OVCAR3 (cell line): ENCODE data around the gene CUL2.

- RRBS, result no CpG with 5 or more reads among the region's 7 CpGs
These were observed 142.3 kb downstream of the NRP1 start for GRCh38 chr10:33192123-33192567.

DNA sequence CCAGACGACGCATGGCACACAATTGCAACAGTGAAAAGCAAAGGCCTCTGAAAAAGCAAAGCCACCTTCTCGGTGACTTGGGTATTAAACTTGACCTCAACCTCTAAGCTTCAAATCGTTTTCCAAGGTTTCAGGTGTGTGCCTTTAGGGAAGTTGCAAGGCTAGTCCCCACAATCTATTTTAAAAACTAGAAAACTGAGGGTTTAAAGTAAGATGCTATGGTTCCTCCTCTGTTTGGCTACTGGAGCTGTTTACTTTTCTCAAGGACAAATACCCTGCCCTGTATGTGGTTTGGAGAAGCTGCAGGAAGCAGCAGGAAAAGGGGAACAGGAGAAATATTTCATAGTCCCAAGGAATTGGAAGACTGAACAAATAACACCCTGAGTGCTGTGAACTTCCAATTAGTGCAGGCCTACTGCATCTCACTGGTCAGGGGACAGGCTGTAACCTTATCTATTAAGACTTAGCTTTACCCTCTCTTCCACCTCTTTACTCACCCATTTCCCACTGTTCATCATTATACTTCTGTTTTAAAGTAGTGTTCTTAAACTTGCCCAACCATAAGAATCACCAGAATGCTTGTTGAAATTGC is 135.8 kb downstream of the NRP1 start:
- RRBS, result no CpG with 5 or more reads among the region's 4 CpGs

GRCh38 chr10:33248598-33249149 is 85.8 kb downstream of the NRP1 start:
- RRBS, result no CpG with 5 or more reads among the region's 1 CpG

GRCh38 chr10:33258831-33259567 is 75.5 kb downstream of the NRP1 start:
- RRBS, result no CpG with 5 or more reads among the region's 16 CpGs

- RRBS, result no CpG with 5 or more reads among the region's 3 CpGs
These were observed 498.1 kb downstream of the PARD3 start for GRCh38 chr10:34316932-34317468.

GRCh38 chr10:34758210-34758717 is 56.8 kb downstream of the PARD3 start:
- RRBS, result no CpG with 5 or more reads among the region's 1 CpG

DNA sequence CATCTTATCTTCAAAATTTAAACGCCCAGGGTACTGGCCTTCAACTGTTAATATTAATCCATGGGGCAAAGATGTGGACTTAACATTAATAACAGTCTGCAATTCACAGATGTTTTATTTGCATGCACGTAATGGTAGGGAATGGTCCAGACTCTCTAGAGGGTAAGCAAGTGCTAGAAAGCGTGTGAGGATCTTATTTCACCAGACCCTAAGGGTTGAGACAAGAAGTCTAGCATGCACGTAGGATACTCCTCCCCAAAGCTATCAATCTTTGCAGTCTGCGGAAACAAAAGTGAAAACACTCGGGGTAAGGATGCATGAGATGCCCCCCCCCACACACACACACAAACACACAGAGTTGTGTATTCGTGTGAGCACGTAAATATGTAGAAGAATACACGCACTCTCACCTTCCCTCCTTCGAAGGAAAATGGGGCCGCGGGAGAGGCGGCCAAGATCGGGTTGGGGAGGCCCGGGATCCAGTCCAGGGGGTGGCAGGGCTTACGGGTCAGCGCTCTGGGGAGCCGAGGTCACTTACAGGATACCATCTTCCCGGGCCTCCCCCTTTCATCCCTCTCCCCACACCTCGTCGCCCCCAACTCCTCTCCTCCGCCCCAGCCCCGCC is 543 bp downstream of the CUL2 start:
- RRBS, result 7% methylated on average over 6 of the region's 23 CpGs

DNA sequence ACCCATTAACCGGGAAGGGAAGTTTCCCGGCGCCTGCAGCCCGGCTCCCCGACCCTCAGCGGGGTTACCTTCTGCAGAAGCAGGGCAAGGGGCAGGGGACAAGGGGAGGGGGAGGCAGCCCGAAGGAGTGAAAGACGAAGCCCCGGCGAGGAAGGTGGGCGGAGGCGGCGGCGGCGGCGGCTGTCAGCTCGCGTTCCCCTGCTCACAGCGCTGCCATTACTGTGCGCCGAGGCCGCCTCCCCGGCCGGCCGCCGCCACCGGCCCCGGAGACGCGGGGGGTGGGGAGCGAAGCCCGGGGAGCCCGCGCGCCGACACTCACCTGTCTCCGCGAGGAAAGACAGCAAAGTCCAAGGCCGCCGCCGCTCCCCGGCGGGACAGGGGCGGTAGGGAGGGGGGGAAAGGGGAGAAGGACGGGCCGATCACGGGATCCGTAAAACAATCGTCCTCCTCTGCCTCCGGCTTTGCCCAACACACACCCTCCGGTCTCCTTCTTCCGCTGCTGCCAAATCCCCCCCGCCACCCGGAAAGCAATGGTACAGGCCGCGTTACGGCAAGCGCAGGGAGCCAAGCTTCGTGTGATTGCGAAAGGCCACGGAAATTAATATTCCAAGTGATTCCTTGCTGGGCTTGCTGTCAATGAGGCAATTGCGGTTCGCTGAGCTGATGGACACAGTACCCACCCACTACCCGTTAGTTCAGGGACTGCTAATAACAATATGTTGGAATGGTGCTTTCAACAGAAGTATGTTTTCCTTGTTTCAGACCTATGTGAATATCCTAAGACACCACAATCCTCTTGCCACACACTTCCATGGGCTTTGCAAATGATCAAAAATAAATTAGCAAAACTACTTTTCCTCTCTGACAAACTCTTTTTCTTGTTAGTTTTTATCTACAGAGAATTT is at the start of gene CUL2:
CUL2 (minus strand) TSS at position 231 of the 905 bp plus-strand sequence.
- RRBS, result 3% methylated on average over 38 of the region's 64 CpGs

DNA sequence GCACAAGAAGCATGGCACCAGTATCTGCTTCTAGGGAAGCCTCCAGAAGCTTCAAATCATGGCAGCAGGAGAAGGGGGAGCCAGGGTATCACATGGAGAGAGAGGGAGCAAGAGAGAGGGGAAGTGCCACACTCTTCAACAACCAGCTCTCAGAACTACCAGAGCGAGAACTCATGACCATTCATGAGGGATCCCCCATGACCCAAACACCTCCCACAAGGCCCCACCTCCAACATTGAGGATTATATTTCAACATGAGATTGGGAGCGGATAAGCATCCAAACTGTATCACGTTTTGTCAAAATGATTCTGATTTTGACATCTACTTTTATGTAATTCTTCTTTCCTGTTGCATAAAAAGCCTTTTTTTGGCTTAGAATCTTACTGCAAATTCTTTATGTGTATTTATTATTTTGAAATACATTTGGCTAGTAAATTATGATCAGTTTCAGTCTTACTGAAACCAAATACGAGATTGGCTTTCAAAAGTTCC is 38.6 kb downstream of the CREM start:
- RRBS, result no CpG with 5 or more reads among the region's 4 CpGs

DNA sequence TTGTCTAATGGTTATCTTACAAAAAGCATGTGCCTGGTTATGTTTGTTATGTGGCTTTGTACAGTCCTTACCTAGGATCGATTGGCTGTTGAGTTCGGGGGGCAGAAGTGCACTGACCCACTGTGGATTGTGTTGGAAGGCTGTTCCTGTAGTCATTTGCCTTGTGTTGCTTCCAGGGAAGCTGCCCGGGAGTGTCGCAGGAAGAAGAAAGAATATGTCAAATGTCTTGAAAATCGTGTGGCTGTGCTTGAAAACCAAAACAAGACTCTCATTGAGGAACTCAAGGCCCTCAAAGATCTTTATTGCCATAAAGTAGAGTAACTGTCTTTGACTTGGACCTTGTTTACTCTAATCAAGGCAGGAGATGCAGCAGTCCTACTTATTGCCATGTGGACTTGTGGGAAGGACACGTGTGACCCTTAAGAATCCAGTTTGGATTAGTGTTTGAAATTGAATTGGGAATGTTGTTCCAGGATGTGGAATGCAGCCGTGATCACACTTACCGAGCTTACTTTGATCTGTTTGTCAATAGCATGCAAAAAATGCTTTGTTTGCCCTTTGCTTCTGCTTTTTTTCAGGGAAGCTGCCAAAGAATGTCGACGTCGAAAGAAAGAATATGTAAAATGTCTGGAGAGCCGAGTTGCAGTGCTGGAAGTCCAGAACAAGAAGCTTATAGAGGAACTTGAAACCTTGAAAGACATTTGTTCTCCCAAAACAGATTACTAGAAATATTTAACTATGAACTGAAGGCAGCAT is 84.6 kb downstream of the CREM start:
- RRBS, result no CpG with 5 or more reads among the region's 12 CpGs

DNA sequence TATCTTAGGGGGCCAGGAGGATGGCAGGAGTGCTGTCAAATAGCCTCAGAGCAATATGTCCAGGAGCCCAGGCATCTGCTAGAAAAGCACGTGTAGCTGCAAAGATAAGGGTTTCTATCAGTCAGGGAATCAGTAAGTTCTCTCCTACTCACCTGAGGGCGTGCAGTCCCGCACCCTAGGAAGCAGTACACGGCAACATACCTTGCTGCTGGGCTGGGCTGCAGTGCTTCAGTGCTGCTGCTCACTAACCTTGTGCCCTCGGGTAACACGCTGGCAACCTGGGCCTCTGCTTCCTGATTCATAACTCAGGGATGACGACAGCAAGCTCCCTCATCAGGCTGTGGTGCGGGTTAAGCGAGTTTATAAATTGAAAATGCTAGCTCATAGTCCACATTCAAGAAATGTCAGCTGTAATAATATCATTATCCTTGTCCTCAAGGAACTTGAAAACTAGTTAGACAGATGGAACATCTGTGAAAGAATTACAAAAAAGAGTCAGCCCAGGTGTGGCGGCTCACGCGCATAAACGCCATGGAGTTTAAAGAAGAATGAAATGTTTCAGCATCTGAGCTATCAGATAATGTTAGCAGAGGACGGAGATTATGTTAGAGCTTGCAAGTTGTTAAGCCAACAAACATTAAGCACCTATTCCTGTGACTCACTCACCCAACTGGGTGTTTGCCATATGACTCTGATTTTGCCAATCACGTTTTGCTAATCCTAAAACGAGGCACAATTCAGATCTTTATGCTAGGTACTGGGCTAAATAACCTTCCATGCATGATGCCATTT is 29.3 kb upstream of the CCNY start:
- RRBS, result no CpG with 5 or more reads among the region's 16 CpGs

GRCh38 chr10:35449237-35450096 is 113.2 kb downstream of the CCNY start:
- RRBS, result no CpG with 5 or more reads among the region's 14 CpGs

DNA sequence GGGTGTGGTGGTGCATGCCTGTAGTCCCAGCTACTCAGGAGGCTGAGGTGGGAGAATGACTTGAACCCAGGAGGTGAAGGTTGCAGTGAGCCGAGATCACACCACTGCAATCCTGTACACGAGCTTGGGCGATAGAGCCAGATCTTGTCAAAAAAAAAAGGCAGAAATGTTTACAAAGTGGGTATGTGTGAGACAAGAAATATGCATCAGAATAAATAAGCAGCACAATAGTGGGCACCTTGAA is 658.7 kb upstream of the FZD8 start:
- RRBS, result no CpG with 5 or more reads among the region's 3 CpGs

- RRBS, result no CpG with 5 or more reads among the region's 2 CpGs
These were observed 119.0 kb downstream of the ANKRD30A start for GRCh38 chr10:37244336-37244837.

DNA sequence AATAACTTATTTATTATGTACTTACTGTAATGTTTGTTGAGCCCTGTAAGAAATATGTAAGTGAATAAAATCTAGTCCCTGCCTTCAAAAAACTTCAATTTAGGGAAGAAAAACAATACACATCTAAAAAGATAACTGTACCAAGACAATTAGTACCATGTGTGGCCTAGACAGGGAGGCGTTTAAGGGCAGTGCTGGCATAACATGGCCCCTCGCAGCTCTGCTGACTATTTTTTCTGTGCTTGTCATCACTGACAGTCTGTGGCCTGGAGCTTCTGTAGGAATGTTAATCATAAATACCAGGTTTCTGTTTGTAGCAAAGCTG is 277.0 kb downstream of the ANKRD30A start:
- RRBS, result no CpG with 5 or more reads among the region's 2 CpGs

DNA sequence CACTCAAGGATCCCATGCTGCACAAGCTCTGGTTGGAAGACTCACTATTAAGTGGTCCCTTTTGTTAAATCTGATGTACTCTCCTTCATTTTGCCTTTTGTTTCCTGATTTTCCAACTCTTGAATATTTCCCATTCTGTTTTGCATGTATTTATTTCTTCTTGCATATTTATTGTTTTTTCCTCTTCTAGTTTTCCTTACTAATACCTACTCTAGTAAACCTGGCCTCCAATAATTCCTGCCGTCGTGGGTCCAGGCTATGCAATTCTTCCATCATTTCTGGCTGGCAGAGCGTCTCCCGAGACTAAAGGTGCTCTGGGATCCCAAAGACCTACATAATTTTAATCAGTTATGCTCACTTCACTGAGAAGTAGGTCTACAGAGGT is 36.7 kb downstream of the ZNF248 start:
- RRBS, result no CpG with 5 or more reads among the region's 4 CpGs

DNA sequence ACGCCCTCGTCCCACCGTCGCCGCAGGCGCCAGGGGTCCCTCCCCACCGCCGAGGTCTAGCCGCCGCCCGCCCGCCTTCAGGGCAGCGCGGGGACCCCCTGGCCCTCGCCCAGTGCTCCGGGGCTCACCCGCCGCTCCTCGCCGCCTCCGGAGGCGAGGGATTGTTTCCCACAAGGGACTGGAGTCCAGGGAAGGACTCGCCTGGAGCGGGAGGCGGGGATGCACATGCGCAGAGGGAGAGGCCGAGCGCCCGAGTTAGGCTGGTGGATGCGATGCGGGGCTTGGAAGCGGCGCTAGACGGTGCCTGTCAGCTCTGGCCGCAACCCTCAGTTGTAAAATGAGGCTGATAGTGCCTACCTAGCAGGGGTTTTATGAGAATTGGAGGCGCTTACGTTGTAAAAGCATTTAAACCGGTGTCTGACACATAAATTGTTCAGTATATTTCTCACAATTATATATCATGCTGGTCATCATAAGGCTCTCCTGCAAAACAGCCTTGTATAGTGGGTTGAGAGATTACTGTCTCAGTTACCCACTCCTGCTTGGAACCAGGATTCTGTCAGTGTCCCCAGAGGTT is 555 bp upstream of the ZNF248 start:
- RRBS, result no CpG with 5 or more reads among the region's 38 CpGs

DNA sequence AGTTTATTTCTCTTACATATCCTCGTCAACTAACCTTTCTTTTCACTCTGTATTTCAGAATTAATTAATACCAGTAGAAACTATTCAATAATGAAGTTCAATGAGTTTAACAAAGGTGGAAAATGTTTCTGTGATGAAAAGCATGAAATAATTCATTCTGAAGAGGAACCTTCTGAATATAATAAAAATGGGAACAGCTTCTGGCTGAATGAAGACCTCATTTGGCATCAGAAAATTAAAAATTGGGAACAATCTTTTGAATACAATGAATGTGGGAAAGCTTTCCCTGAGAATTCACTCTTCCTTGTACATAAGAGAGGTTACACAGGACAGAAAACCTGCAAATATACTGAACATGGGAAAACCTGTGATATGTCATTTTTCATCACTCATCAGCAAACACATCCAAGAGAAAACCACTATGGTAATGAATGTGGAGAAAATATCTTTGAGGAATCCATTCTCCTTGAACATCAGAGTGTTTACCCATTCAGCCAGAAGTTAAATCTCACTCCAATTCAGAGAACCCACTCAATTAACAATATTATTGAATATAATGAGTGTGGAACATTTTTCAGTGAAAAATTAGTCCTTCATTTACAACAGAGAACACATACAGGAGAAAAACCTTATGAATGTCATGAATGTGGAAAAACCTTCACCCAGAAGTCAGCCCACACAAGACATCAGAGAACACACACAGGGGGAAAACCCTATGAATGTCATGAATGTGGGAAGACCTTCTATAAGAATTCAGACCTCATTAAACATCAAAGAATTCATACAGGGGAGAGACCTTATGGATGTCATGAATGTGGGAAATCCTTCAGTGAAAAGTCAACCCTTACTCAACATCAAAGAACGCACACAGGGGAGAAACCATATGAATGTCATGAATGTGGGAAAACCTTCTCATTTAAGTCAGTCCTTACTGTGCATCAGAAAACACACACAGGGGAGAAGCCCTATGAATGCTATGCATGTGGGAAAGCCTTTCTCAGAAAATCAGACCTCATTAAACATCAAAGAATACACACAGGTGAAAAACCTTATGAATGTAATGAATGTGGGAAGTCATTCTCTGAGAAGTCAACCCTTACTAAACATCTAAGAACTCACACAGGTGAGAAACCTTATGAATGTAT is 23.6 kb downstream of the ZNF37A start:
- RRBS, result no CpG with 5 or more reads among the region's 2 CpGs

DNA sequence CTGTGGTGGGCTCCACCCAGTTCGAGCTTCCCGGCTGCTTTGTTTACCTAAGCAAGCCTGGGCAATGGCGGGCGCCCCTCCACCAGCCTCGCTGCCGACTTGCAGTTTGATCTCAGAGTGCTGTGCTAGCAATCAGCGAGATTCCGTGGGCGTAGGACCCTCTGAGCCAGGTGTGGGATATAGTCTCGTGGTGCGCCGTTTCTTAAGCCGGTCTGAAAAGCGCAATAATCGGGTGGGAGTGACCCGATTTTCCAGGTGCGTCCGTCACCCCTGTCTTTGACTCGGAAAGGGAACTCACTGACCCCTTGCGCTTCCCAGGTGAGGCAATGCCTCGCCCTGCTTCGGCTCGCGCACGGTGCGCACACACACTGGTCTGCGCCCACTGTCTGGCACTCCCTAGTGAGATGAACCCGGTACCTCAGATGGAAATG is 1513.6 kb downstream of the ZNF37A start:
- RRBS, result no CpG with 5 or more reads among the region's 28 CpGs

DNA sequence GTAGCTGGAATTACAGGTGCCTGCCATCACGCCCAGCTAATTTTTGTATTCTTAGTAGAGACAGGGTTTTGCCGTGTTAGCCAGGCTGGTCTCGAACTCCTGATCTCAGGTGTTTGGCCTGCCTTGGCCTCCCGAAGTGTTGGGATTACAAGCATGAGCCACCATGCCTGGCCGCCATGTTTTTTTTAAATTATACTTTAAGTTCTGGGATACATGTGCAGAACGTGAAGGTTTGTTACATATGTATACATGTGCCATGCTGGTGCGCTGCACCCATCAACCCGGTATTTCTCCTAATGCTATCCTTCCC is 206.9 kb downstream of the ZNF33B start:
- RRBS, result no CpG with 5 or more reads among the region's 8 CpGs